Aorta (tissue), 1 donor: ENCODE measurements around the gene DENND2C.

DNA sequence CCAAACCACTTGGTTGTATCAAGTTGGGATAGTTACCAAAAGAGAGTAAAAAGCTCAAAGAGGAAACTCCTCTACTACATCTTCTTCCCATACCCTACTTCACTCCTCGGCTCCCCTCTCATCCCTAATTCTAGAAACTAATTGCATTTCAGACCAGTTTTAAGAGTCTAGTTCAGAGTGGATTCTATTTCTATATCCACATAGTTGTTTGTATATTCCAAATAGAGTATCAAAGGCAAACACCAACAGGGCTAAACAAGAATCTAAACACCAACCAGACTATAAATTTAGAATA is 29.8 kb upstream of the BCAS2 start:
- PRO-cap = no peak

DNA sequence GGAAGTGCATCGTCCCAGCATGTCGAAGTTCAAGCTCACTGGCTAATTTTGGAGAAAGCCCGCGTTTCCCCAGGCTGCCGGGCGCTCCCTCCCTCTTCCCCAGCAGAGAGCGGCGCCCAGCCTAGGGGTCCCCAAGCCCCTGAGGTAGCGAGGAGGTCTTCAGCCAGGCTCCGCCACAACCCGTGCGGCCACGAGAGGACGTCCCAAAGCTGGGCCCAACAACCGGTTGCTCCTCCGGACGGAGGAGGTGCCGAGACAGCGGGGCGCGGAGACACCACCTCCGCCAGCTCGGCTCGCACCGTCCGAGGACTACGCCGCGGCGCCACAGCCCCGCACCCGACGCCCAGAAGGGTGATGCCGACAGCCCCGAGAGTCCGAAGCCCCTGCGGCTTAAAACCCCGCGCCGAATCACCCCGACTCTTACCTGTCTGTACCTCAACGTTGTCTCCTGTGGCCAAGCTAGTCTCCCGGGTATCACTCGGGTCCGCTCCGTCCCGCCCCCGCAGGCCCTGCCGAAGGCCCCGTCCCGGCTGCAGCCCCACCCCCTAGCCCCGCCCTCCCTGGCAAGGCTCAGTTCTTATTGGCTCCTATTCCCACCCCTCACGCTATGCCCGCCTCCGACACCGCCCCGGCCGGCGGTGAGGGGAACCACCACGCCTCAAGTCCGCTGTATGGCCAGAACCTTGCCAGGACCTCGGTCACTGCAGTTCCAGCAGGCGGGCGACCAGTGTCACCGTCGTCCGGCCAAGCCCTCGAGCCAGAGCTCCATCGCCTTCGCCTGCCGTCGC is at the start of gene DENND2C:
TSS of gene DENND2C (minus strand) at position 491 of the 788 bp plus-strand sequence.
- PRO-cap = bidirectional peak, plus-strand start at position 678 of the sequence, minus-strand start at position 511 of the sequence

DNA sequence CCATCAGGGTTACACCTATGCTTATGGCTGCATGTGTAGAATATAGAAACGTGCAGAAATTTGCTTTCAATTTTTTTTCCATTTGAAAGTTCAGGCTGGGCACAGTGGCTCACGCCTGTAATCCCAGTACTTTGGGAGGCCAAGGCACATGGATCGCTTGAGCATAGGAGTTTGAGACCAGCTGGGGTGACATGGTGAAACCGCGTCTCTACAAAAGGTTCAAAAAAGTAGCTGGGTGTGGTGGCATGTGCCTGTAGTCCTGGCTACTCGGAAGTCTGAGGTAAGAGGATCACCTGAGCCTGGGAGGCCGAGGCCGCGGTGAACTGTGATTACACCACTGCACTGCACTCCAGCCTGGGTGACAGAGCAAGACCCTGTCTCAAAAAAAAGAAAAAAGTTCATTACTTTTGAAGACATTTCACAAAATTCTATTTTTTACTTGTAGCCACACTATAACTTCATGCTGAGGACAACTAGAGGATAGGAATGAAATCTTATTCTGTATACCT is 2.0 kb upstream of the DENND2C start:
- PRO-cap = no peak

- PRO-cap = no peak
Measured at GRCh38 chr1:114715779-114716207, 778 bp downstream of the NRAS start.

- PRO-cap = no peak
Measured at GRCh38 chr1:114727515-114728276, 11.1 kb upstream of the NRAS start.

DNA sequence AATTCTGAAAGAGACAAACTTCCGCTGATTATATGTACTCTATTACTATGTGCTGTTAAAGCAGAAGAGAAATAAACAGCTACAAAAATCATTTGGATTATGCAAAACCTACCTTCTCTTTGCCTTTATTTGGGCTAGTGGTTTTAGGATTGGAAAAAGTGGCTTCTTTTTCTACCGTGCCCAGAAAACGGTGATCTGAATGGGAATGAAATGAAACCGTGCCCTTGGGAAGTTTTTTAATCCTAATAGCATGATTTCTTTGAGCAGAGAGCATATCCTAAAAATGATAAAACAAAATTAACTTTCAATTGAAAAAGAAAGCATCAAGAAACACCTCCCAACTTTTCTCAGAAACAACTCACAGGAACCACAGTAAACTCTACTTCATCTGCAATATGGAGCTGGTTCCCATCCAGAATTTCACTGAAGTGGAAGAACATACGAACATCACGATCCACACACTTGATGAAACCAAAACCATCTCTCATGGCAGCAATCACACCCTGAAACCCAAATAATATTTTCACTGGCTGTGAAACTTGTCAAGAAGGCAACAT is 13.7 kb upstream of the NRAS start:
- PRO-cap = no peak

DNA sequence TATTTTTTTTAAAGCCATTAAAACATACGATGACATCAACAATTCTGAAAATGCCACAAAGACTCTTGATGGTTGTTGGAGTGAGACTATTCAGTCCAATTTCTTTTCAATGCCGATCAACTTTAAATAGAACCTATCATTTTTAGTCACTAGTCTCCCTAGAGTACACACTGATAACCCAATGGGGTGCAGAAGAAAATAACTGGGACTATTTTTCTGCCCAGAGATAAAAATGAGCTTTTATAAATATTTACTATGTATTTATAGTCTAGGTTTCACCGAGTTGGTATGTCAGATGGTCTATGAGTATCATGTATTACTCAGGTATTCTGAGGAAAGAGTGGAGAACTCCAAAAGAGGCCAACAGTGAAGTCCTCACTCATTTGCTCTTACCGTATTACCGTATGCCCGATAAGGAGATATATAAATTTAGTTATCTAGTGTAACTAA is 15.9 kb downstream of the CSDE1 start:
- PRO-cap = no peak

- PRO-cap = no peak
Measured at GRCh38 chr1:114756889-114757832, 623 bp downstream of the CSDE1 start.

DNA sequence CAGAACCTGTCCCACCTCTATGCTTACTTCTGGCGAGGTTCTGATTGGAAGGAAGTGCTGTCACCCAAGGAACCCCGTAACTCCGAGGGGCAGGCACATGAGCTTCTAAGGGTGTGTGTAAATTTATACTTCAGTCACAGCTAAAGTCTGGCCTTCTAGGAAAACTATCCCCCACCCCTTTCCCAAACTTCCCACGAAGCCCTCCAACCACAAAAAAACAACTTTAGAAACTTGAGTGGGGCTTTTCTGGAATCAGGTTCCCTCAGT is 3.9 kb downstream of the TSPAN2 start:
- PRO-cap = no peak

DNA sequence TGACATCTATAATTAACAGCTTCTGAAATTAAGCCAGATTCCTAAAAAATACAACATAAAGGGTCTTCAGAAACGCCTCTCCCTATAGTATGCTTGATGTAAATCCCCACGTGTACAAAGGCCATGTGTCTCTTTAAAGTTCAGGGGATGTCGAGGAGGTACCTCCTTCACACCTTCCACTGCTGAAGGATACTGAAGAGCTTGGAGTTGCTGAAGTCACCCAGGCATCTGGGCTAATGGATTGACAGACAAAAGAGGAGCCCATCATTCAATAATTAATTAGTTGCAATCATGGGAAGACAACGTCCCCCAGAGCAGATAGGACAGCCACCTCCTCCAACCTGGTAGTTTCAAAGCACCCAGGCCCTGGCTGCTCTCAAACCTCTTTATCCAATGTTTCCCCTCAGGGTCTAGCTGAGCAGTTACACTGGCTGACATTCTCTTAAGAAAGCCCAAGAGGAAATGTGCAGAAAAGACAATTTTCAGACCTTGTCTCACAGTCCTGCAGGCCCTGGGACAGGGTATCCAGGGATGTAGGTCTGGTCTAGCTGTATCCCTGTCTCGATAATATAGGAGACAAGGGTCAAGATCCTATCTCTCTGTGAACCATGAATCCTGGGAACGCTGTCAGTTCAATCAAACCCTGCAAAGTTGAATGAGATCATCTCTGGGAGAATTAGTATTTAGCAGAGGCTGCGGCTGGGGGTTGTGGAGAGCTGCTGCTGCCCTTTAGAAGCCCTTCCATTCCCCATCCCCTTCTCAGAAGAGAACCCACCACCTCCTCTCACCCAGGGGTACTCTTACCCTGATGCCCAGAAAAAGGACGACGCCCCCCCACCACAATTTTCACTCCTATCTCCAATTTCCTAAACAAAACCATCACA is 1.1 kb downstream of the TSPAN2 start:
- PRO-cap = no peak

DNA sequence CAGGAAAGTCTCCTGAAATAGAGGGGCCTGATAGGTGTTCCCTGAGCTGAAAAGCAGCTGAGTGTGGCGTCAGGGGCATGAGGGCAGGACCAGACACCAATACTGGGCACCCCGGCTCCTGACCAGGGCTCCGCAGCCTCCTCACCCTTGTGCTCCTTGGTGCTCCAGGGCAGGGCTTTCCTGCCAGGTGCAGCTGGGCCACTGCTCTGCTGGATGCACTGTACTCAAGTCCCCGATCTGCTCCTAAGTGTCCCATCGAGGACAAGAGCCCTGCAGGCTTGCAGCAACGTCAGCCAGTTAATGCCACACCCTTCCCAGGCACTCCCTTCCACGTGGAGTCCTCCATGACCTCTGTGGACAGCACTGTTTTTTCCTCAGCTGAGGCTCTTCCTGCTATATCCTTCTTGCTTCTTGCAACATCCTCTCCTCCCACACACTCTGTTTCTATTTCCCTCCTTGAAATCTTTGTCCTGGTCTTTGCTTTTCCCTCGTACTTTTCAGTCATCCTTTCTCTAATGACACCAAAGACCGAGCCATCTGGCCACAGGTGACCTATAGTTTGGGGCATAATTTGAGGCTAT is 94.0 kb upstream of the NGF start:
- PRO-cap = no peak

GRCh38 chr1:115837470-115838166 is 3.3 kb downstream of the NHLH2 start:
- PRO-cap = no peak

DNA sequence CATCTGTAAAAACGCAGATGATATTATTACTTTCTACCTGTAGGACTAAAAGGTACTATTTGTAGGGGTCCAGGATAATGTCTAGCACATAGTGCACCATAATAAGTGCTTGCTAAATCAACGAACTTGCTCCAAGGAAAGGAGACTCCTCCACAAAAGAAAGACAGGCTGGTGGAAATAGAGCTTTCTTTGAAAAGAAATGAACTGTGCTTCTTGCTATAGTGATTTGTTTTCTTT is 30.7 kb upstream of the SLC22A15 start:
- PRO-cap = no peak

GRCh38 chr1:116318864-116319489 is 54.1 kb upstream of the ATP1A1 start:
- PRO-cap = no peak

DNA sequence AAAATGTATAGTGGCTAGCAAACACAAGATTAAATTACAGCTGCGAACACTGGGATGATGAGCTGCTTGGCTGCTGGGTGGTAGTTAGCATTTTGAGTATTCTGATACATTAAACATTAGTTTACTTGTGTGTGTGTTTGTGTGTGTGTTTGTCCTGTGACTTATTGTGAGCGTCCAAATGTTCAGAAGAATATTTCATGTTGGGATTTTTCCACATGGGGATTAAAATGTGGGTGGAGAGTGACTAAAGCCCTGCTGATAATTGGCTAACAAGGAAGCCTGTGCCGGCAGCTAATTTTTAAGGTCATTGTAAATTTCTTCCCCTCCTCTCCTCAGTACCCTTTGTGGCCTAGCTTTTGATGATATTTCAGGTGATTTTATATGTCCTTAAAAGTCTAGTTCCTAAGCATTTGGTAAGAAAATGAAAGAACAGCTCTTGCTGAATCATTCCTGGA is 2.5 kb downstream of the ATP1A1 start:
- PRO-cap = no peak

GRCh38 chr1:116396151-116397162 is 23.4 kb downstream of the ATP1A1 start:
- PRO-cap = no peak

DNA sequence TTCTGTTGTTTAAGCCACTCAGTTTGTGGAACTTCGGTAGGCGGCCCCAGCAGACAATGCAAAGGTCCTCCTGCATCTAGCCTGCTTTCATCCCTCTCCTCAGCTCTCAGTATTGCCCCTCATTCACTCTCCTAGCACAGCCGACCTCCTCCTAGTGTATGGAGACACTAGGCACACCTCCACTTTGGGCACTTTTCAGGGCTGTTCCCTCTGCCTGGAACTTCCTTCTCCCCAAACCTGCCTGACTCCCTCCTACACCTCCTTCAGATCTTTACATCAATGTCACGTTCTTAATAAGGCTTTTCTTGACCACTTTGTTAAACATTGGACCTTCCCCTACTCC is 59.3 kb downstream of the ATP1A1 start:
- PRO-cap = no peak

DNA sequence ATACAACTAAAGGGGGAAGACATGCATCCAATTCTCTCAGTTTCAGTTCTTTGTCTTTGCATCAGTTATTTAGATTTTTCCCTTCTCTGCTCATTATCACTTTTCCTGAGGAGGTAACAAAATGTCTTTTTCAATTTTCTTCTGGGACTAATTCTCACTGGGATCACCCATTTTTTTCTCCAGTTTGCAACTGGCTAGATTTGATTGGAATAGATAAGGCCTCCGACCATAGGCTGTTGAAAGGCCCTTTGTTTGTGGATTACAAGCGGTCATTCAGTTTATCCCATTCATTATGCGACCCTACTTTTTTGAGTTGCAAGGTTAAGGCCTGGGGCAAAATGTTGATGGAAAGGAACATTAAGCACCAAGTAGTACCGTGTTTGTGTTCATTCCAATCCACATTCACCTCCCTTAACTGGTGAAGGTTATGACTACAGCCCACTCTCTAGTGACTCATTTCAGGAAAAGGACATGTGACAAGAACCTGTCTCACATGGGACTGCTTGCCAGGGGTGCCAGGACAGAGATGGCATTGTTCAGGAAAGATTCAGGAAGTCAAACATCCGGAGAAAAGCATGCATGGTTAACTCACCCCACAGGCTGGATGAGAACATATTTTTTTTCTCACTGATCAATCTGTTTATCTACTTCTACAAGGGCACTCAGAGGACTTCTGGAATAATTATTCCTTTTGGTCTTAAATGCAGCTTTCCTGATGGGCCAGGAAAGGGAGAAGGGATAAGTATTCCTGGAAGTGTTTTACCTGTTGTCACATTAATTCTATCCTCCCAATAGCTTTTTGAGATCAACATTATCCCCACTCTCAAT is 81.6 kb downstream of the CD58 start:
- PRO-cap = no peak

DNA sequence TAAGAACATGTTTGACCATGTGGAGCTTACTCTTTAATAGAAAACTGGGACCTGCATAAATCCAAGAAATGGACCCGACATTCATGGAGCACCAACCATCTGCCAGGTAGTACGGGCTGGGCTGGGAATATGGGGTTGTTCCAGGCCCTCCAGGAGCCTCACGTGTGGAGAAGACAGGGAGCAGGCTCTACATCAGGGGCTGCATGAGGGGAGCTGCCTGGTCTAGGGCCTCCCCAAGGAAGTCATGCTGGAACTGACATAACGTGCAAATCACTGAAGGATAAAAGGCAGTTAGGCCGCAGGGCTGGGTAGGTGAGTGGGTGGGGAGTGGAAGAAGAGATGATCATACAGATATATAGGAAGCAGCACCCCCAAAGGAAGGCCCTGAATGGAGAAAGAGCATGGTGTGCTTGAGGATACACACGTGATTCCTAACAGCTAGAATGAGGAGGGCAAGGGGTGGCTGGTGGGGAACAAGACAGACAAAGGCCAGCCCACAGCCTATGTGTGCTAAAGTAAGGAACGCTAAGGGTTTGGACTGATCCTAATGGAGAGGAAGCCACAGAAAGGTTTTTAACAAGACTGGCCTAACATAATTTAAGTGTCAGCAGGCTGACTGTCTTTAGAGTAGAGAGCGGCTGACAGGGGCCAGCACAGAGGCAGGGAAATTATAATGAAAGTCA is 26.0 kb downstream of the CD58 start:
- PRO-cap = no peak

- PRO-cap = no peak
Measured at GRCh38 chr1:116557999-116558565, 12.7 kb downstream of the CD58 start.